Cardiac fibroblast (primary cell): ENCODE results near the gene PLEKHG1.

DNA sequence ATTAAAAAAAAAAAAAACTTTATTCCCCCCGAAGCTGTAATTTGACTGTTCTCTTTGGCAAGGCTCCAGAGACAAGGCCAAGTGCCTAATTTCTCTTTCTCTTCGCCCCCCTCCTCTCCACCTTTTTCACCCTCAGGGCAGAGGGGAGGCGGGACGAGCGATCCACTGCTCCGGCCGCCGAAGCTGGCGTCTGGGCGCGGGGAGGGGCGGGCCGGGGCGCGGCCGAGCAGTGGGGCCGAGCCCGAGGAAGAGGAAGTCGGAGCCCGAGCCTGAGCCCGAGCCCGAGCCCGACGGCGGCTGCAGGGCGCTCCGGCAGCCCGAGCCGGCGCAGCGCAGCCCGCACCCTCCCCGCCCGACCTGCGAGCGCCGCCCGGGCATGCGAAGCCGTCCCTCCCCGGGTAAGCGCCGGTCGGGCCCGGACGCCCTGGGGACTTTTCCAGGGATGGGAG is at the start of gene PLEKHG1:
TSS of gene PLEKHG1 (plus strand) at position 266 of the 449 bp plus-strand sequence.
- RRBS, result under 1% methylated on average over 30 of the region's 46 CpGs

DNA sequence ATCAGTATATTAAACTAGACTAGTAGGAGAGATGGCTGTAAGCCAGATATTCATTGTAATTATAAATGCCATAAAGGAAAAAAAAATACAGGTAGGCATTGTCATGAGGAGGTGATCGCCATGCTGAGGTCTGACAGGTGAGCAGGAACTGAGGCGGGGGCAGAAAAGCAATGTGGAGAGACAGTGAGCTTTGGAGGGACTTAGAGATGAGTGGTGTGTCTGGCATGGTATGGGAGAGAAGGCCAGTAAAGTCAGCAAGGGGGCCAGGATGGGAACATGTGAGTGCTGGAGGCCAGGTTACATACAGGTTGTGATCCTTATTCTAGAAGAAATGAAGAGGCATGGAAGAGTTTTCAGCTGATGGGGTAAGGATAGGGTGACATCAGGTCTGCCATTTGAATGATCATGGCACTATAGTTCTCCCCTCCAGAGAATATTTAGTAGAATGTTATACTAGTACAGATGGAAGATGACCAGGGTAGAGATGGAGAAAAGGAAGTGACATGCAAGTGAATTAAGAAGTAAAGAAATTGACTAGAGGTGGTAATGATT is 80.1 kb downstream of the PLEKHG1 start:
- RRBS, result no CpG with 5 or more reads among the region's 2 CpGs

DNA sequence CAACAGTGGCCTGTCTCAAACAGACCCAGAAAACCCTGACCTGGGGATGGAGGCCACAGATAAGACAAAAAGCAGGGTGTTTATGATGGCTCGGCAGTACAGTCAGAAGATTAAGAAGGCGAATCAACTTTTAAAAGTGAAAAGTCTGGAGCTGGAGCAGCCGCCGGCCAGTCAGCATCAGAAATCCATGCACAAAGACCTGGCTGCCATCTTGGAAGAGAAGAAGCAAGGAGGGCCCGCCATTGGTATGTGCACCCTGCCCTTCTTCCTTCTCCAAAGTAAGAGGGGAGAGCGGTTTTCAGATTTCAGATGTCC is 33.6 kb upstream of the MTHFD1L start:
- RRBS, result no CpG with 5 or more reads among the region's 6 CpGs

GRCh38 chr6:150840897-150841565 is 24.5 kb upstream of the MTHFD1L start:
- RRBS, result no CpG with 5 or more reads among the region's 9 CpGs

DNA sequence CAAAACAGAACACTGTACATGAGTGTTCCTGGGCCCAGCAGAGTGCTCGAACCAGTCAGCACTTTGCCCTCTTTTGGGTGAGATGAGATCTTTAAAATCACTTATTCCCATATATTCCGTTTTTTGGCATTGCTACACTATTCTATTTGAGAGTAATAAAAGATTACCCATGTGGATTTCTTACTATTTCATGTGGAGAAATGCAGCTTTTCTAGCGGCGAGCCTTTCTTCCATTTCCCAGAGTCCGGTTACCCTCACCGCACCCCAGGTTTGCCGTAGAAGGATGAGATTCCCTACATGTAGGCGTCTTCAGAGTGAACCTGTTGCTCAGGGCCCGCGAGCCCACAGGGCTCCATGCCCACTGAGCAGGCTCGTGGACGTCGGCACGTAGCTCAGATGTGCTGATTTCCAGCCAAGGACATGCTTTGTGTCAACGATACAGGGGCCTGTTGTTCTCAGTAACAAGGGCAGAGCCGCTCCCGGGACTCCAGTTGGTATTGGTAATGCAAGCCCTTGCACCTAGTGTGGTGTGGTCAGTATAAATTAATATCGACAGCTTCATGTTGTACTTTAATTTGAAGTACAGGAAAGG is 159.5 kb downstream of the MTHFD1L start:
- RRBS, result no CpG with 5 or more reads among the region's 18 CpGs

DNA sequence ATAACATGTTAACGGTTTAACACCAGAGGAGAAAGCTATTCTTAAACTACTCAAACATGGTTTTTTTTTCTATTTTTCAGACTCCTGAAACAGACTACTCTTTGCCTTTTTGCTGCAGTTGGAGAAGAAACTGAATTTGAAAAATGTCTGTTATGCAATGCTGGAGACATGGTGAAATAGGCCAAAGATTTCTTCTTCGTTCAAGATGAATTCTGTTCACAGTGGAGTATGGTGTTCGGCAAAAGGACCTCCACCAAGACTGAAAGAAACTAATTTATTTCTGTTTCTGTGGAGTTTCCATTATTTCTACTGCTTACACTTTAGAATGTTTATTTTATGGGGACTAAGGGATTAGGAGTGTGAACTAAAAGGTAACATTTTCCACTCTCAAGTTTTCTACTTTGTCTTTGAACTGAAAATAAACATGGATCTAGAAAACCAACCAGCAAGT is 138.3 kb upstream of the AKAP12 start:
- RRBS, result no CpG with 5 or more reads among the region's 3 CpGs

DNA sequence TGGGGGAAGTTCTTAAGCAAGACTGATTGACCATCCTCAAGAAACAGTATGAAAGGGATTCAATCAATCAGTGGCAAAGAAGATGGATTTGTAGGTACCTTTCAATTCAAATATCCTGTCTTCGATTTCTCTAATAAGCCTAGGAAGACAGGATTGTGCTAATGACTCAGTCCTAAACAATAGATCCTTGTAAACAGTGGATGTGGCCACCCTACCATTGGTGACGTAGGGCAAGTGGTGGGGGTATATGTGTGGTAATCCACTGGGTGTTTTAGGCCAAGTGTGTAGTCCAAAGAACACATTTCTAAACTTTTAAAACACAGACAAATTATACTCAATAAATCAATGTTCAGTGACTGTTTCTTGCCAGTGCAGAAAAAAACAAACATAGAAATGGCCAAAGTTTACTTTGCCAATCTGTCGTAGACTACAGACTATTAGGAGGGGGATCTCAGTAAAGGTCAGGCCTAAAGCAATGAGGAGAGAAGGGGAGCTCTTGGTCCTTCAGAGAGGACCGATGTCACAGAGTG is 113.7 kb upstream of the AKAP12 start:
- RRBS, result no CpG with 5 or more reads among the region's 4 CpGs

DNA sequence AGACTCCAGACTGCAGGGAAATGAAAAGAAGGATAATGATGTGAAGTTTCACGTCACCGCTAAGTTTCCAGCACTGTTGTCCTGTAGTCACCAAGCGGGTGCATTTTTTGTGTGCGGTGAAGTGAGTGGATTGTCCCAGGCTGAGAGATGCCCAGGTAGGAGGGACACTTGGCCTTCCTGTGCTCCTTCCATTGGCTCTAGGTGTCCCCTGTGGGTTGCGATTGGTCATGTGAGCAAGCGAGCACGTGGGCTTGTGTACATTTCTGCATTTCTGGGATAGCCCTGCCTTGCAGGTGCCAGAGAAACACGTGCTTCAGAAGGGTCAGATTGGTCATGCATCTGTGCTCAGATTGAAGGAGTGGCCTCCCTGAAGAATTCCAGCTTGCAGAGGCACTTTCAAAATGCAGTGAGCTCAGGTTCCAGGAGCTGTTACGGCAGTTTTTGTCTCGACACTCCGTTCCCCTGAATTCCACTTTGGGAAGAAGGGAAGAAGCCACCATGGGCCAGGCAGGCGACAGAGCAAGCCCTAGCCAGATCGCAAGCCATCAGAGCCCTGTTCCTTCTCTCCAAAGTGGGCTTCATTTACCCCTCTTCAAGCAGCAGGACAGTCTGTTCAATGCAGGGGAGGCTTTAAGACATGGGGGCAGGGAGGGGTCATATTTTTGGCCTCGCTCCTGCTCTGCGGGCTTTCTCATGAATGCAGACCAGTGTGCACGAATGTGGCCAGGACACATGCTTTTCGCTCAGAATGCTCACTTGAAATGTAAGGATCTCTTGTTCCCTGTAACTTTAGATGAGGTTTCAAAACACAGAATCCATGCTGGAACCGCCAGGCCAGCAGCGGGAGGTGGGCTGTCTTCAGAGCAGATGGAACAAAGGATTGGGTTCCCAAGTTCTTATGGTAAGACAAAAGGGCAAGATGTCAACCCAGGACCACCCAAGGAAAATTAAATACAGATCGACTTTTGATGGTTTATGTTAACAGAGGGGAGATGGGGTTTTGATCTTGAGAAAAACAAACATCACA is 78.6 kb upstream of the AKAP12 start:
- RRBS, result no CpG with 5 or more reads among the region's 20 CpGs

DNA sequence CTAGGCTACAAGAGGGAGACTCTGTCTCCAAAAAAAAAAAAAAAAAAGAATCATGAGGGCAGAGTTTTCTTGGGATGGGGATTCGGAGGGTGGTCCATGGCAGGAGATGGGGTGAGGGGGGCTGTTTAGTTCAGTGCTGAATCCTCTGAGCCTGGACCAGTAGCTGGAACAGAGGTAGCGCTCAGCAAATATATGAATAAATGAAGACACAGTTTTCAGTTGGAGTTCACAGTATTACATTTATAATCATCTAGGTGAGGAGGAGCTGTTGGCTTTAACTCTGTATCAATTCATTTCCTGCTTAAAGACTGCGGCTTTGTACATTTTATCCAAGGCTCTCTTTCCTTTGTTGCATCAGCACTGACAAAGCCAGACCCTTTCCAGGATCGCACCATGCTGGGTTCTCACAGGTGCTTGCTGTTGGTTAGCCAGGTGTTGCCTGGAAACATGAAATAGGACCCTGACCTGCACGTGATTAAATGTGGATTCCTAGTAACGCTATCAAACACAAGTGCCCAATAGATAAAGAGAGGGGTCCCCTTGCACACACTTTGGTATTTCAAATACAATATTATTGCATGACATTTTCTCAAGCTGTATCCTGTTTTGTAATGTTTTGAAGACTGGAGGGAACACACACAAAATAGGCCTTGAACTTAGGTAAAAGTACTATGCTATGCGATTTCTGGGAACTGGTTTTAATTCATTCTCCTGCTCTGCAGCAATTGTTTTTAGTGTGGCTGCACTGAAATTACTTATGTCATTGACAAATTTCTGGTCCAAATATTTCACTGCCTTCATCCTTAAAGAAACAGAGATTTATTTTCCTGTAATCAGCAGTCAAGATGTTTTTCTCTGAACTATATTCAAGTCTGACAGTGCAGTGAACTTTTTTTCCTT is 73.2 kb downstream of the AKAP12 start:
- RRBS, result no CpG with 5 or more reads among the region's 7 CpGs

DNA sequence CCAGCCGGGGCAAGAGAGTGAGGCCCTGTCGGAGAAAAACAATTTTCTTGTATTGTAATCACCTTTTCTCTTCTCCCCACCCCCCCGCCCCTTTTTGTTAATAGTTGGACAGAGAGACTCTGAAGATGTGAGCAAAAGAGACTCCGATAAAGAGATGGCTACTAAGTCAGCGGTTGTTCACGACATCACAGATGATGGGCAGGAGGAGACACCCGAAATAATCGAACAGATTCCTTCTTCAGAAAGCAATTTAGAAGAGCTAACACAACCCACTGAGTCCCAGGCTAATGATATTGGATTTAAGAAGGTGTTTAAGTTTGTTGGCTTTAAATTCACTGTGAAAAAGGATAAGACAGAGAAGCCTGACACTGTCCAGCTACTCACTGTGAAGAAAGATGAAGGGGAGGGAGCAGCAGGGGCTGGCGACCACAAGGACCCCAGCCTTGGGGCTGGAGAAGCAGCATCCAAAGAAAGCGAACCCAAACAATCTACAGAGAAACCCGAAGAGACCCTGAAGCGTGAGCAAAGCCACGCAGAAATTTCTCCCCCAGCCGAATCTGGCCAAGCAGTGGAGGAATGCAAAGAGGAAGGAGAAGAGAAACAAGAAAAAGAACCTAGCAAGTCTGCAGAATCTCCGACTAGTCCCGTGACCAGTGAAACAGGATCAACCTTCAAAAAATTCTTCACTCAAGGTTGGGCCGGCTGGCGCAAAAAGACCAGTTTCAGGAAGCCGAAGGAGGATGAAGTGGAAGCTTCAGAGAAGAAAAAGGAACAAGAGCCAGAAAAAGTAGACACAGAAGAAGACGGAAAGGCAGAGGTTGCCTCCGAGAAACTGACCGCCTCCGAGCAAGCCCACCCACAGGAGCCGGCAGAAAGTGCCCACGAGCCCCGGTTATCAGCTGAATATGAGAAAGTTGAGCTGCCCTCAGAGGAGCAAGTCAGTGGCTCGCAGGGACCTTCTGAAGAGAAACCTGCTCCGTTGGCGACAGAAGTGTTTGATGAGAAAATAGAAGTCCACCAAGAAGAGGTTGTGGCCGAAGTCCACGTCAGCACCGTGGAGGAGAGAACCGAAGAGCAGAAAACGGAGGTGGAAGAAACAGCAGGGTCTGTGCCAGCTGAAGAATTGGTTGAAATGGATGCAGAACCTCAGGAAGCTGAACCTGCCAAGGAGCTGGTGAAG is 42.4 kb downstream of the ZBTB2 start:
- RRBS, result no CpG with 5 or more reads among the region's 34 CpGs

- RRBS, result no CpG with 5 or more reads among the region's 4 CpGs
Measured at GRCh38 chr6:151410355-151410910, 19.1 kb upstream of the ZBTB2 start.

DNA sequence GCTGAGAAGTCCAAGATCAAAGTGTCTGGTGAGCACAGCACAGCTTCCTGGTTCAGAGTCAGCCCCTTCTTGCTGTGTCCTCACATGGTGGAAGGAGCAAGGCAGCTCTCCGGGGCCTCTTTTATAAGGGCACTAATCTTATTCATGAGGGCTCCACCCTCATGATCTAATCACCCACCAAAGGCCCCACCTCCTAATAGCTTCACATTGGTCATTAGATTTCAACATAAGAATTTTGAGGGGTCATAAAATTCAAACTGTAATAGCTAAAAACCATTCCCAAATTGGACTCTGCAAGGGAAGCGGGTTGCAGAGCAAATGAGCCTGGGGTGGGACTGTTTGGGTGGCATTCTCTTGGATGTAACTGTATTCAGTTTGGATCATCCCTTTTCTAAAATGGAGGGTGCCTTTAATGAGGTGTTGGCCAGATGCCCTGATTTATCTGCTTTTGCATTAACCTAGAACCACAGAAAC is 123.0 kb downstream of the CCDC170 start:
- RRBS, result no CpG with 5 or more reads among the region's 2 CpGs

GRCh38 chr6:151805281-151805897 is 2.1 kb upstream of the ESR1 start:
- RRBS, result no CpG with 5 or more reads among the region's 11 CpGs

DNA sequence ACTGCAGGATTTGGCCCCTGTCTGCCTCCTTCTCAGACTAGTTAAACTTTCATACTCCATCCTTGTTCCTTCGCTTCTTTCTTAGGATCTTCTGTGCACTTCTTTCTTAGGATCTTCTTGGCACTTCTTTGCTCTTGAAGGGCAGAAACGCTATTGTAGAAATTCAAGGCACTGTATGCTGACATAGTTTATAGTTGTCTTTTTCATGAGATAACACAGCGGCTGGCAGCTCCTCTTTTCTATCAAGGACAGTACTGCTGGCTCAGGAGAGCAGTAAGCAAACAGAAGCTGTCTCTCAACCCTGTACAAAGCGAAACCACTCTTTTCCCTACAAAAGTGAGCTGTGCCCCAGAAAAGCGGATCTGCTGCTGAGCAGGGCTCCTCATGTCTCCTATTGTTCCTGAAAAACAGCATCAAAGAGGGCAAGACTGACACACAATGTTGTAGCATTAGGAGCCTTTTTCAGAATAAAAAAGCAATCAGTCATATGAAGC is 255.7 kb downstream of the ESR1 start:
- RRBS, result no CpG with 5 or more reads among the region's 5 CpGs

DNA sequence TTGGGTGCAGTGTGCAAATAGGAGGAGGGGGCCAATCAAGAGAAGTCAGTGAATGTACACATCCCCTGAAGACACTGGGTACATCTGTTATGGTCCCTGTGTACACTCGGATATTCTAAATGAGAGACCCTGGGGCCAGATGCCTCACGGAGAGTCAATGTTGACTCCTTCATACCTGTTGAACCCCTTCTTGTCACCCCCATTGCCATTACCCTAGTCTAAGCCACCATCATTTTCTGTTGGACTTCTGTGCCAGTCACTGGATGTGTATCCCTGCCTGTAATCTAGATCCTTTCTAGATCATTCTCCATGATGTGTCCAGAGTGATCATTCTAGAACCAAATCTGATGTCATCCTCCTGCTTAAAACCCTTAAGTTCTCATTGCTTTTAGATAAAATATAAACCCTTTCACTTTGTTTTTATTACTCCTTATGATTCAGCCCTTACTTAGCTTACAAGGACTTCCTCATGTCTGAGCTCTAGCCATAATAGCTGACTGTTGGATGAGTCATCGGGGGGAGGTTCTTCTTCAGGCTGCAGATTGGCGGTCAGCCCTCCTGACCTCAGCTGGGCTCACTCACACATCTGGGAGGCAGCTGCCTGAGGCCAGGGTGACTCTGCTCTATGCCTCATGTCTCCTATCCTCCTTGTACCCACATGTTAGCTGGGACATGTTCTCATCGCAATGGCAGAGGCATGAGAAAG is 287.5 kb downstream of the ESR1 start:
- RRBS, result no CpG with 5 or more reads among the region's 5 CpGs

DNA sequence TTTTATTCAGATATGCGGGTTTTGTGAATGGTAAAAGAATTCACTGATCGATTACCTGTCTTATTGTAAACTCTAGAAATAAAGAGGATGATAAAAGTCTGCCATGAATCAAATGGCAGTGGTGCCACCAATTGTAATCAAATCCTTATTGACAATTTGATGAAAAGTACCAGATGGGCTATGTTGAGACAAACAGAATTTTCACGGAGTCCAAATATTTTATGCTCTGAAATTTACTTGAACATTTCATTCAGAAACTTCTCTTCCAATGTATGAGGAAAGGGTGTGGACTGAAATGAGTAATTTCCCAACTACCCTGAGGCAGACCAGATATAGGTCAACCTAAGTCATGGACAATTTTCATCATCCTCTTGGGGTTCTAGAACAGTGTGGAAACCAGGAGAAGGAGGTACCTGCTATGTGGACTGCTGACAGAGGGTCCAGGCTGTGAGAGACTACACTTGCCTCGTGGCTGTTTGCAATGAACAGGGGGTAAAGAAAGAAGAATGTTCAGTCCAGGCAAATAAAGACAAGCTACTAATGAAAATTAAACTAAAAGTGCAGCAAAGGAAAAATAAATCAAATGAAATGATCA is 322.9 kb downstream of the ESR1 start:
- RRBS, result no CpG with 5 or more reads among the region's 4 CpGs

- RRBS, result no CpG with 5 or more reads among the region's 4 CpGs
Measured at GRCh38 chr6:152244898-152245491, 392.2 kb downstream of the SYNE1 start.

- RRBS, result under 1% methylated on average over 8 of the region's 49 CpGs
Measured at GRCh38 chr6:152301477-152302755, 335.2 kb downstream of the SYNE1 start.

GRCh38 chr6:152378047-152378768 is 259.0 kb downstream of the SYNE1 start:
- RRBS, result no CpG with 5 or more reads among the region's 5 CpGs

DNA sequence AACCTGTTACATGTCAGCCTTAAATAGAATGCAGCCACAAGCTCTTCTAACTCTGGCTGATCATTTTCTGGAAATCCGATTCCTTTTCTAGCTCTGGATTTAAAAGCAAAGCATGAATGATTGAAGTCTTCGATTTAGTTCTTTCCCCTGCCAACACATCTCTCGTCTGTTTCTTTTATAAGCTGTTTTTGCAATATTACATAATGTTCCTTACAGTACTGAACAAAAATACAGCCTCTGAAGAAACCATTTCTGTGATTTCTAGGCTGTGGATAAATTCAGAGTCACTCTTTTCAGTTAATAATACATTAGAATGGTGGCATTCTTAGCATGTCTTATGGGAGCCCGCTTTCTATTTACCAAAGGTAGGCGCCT is 165.3 kb downstream of the SYNE1 start:
- RRBS, result no CpG with 5 or more reads among the region's 5 CpGs